Ishikawa (cell line): ENCODE measurements around a stretch of chr7.

- RRBS: no CpG with 5 or more reads among the region's 13 CpGs
Measured at GRCh38 chr7:43869829-43870192, 494 bp upstream of the MRPS24 start.

DNA sequence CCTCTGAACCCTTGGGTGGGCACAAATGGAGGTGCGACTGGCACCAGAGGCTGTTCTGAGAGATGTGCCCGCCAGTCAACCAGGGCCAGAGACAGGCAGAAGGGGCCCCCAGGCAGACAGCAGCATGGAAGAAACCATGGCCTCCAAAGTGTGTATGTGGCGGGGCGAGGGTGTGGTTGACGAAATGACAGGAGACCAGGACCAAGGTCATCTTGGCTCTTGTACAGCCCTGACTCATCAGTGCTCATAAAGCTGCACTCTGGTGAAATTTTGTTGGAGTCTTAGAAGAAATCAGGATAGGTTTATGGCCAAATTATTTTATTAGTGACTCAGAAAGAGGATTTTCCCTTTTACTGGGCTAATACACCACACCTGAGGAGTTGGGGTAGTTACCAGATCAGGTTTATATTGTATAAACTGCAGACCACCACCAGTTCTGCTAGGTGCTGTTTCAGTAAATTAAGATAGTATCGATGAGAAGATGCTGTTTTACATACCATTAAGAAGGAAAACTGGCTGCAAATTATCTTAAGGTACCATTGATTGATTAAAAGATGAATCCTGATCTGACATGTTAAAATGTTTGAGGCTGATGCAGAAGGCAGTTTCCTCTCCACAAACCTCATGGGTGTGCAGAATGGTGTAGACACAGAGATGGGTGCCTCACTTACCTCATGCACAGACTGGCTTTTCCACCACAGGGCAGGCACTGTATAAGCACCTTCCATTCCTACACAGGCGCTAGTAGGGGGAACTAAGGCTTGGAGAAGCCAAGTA lies 4.2 kb upstream of the MRPS24 start:
- RRBS: no CpG with 5 or more reads among the region's 7 CpGs

GRCh38 chr7:43874486-43874685 lies 5.1 kb upstream of the MRPS24 start:
- RRBS: no CpG with 5 or more reads among the region's 1 CpG

DNA sequence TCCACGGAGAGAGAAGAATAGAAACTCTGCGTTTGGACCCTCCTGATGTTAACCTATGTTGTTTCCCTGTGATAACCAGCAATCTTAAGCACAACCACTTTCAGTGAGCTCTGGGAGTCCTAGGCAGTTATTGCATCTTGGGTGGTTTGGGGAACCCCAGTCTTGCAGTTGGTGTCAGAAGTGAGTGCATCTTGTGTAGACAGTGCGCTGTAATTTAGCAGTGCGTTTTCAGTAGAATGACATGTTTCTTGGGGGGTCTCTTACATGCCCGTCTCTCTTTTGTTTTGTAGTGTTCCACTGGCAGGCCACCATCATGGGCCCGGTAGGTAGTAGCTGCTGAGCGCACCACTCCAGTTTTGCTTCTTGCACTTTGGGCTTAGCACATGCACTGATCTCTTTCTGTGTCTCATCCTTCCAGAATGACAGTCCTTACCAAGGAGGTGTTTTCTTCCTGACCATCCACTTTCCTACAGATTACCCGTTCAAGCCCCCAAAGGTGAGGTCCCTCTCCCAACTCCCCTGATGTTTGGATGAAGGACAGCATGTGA lies 16.4 kb downstream of the UBE2D4 start:
- RRBS: no CpG with 5 or more reads among the region's 8 CpGs

GRCh38 chr7:44005917-44006500 lies 8.3 kb downstream of the SPDYE1 start:
- RRBS: no CpG with 5 or more reads among the region's 10 CpGs

GRCh38 chr7:44018674-44019631 lies 21.3 kb downstream of the SPDYE1 start:
- RRBS: 3% methylated on average over 5 of the region's 69 CpGs

DNA sequence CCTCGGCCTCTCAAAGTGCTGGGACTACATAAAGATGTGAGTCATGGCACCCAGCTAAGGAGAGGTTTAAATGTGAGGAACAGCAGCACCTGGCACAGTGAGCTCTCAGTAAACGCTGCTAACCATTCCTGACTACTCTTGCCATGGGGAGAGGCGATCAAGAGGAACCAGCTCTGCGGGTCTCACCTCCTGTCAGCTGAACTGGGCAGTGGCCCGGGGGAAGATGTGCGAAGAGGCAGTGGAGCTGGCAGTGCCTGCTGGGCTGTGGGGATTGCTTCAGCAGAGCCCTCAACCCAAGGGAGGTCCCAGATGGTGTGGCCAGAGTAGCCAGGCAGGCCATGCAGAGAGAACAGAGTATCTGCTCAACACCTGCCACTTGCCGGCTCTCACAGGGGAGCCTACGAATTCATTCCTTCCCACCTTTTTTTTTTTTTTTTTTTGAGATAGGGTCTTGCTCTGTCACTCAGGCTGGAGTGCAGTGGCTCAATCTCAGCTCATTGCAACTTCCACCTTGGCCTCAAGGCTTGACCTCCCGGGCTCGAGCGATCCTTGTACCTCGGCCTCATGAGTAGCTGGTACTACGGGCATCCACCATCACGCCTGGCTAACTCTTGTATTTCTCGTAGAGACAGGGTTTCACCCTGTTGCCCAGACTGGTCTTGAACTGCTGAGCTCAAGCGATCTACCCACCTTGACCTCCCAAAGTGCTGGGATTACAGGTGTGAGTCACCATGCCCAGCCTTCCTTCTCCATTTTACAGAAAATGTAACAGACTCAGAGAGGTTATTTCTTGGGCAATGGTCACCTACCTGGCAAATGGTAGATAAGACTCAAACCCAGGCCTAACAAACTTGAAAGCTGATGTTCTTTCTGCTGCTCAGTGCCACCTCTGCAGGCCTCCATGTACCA lies 6.8 kb downstream of the POLM start:
- RRBS: no CpG with 5 or more reads among the region's 16 CpGs

- RRBS: no CpG with 5 or more reads among the region's 11 CpGs
Measured at GRCh38 chr7:44105166-44105929, 1.2 kb downstream of the AEBP1 start.

GRCh38 chr7:44320659-44321554 lies 4.5 kb downstream of the CAMK2B start:
- RRBS: 90% methylated on average over 2 of the region's 18 CpGs

DNA sequence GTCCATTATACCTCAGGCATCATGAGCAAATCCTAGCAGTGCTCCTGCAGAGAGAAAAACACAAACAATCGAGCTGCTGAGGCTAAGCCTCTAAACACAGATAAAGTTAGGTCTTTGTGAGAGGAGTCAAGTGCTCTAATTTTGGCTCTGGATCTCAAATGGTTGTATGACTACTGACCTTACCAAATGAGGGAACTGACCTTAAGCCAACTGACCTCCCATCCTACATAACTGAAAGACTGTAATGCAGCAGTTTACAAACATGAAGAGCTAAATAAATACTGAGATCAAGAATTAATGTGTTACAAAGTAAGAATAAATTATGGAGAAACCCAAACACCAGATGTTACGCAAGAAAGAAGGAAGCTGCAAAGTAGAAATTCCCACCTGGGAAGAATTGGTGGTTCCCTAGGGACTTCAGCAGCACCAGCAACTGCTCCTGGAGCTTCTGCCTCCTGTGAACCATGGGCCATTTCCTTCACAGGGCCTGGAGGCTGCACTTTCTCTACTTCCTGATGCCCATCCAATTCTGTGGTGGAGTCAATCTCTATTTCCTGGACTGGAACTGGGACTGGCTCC lies 5.8 kb downstream of the NUDCD3 start:
- RRBS: no CpG with 5 or more reads among the region's 2 CpGs

DNA sequence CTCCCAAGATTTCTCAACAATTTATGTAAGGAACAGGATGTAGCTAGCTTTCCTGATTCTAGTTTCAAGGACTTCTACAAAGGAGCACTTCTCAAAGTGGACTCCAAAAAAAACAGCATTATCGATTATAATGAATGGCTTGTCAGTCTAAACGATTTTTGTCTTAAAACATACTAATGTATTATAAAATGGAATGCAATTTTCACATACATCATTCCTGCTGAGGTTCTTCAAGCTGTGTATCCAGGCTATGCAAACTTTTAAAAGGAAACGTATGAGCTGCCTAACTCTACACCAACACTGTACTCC lies 3.5 kb downstream of the NUDCD3 start:
- RRBS: no CpG with 5 or more reads among the region's 3 CpGs

DNA sequence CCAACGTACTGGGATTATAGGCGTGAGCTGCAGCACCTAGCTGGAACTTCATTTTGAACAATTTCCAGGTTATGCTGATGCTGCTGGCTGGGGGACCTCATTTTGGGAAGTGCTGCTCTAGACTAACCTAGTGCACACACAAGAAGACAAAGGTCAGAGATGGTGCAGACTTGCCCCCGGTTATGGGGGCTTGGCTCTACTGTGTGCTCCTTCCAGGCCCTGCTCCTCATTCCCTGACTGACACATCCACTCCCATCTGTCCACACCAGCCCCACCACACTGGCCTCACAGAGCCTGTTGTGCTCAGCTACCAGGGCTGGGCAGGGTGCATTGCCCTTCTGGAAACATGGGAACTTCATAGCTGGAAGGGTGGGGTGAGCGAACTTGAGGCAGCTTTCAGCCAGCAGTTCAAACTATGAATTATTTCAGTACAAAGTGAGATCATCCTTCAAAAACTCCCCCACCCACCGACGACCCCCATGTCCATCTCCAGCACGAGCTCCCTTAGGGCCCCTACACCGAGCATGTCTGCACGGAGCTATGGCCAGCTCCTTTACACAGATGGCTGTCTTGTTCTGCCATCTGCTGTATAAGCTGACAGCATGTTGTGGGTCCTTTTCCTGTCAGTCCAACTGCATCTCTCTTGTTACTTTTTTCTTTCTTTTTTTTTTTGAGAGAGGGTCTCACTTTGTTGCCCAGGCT lies 21.8 kb downstream of the NPC1L1 start:
- RRBS: no CpG with 5 or more reads among the region's 9 CpGs

DNA sequence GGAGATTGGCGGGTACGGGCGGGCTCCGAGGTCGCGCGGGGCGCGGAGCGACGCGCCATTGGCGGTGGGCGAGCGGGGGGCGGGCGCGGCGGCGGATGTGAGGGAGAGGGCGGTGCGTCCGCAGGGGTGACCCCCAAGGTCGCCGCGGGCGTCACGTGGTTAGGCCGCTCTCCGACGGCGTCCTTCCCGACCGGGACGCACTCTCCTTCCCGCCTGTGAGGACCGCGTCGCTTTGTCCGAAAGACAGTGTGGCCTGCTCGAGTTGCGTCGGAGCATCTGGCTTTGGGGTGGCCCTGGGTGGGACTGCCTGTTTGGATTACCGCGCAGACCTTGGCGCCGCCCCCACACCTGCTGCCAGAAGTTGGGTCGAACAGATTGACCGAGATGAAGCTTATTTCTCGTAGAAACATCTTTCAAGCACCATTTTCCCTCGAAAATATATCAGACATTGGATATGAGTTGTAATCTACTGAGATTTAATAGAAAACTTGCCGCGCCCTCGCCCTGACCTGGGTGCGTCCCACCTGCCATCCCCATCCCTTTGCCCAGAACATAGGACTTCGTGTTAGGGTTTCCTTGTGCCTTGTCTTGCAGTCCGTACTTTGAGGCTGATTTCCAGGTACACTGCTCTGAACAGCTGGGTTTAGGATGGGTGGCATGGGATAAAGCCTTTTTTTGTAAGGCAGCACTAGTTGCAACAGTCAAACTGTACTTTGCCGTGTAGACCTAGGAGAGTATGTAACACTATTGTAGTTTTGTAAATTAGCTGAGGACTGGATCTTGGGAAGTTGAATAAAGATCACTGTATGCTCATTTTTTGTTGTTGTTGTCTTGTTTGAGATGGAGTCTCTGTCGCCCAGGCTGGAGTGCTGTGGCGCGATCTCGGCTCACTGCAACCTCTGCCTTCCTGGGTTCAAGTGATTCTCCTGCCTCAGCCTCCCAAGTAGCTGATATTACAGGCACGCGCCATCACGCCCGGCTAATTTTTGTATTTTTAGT lies 758 bp downstream of the OGDH start:
- RRBS: no CpG with 5 or more reads among the region's 66 CpGs

DNA sequence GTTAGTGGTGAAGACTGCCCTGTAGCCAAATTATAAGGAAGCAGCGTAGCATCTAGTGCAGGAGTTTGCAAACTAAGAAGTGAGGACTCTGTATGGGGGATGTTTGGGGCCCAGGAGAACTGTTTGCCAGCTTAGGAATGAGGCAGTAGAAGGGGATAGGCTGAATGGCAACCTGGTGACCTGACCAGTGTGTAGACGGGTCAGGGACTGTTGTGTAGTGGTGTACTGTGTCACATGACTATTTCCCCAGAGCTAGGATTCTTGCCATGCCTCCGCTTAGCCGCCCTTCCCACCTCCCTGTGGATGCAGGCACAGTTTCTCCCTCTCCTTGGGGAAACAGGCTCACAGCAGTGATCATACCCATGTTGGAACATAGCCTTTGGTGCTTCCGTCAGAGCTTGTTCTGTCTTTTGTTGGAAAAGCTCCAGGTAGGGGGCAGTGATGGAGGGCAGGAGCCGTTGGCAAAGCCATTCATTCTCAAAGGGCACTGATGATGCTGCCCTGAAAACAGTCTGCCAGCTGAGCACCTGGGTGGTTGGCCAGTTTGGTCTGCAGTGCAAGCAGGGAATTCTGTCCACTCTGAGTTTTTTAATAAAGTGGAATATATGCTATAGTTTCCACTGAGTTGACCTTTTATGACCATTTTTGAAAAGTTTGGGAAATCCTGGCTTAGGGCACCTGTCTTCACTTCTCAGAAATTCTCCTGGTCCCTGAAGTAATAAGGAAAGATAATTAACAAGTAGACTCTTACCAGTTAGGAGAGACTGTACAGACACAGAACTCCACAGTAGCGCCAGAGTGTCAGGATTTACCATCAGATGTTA lies 44.4 kb downstream of the OGDH start:
- RRBS: no CpG with 5 or more reads among the region's 7 CpGs

DNA sequence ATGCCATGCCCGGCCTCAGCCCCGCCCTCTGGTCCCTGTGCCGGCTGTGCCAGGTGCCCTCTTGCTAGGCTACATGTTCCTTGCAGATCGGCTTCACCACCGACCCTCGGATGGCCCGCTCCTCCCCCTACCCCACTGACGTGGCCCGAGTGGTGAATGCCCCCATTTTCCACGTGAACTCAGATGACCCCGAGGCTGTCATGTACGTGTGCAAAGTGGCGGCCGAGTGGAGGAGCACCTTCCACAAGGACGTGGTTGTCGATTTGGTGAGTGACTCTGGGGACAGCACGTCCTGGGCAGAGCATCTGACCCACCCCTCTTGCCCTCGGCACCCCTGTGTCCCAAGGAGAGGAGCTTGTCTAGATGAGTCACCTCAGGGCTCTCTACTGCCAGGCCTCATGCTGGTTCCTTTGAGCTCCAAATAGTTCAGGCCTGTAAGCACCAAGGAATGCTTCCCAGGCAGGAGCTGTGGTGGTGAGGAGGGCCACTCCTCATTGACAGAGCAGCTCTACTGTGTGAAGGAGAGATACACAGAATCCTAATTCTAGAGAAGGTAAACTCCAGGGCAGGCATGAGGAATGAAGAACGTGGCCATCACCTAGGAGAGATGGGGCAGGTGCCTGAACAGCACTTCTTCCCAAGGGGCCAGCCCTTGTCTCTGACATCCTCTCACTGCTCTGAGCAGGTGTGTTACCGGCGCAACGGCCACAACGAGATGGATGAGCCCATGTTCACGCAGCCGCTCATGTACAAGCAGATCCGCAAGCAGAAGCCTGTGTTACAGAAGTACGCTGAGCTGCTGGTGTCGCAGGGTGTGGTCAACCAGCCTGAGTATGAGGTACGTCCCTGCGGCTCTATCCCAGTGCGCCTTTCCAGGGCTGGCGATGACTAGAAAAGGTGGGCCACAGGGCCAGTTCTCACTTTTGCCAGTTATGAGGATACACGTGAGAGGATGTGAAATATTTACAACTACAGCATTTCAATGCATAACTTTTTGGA lies 54.6 kb upstream of the ZMIZ2 start:
- RRBS: no CpG with 5 or more reads among the region's 33 CpGs

DNA sequence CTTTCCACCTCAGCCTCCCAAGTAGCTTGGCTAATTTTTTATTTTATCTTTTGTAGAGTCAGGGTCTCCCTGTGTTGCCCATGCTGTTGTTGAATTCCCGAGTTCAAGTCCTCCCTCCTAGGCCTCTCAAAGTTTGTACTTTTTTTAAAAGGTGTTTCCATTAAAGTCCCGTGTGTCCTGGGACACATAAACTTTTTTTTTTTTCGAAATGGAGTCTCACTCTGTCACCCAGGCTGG lies 24.3 kb downstream of the PPIA start:
- RRBS: no CpG with 5 or more reads among the region's 3 CpGs

DNA sequence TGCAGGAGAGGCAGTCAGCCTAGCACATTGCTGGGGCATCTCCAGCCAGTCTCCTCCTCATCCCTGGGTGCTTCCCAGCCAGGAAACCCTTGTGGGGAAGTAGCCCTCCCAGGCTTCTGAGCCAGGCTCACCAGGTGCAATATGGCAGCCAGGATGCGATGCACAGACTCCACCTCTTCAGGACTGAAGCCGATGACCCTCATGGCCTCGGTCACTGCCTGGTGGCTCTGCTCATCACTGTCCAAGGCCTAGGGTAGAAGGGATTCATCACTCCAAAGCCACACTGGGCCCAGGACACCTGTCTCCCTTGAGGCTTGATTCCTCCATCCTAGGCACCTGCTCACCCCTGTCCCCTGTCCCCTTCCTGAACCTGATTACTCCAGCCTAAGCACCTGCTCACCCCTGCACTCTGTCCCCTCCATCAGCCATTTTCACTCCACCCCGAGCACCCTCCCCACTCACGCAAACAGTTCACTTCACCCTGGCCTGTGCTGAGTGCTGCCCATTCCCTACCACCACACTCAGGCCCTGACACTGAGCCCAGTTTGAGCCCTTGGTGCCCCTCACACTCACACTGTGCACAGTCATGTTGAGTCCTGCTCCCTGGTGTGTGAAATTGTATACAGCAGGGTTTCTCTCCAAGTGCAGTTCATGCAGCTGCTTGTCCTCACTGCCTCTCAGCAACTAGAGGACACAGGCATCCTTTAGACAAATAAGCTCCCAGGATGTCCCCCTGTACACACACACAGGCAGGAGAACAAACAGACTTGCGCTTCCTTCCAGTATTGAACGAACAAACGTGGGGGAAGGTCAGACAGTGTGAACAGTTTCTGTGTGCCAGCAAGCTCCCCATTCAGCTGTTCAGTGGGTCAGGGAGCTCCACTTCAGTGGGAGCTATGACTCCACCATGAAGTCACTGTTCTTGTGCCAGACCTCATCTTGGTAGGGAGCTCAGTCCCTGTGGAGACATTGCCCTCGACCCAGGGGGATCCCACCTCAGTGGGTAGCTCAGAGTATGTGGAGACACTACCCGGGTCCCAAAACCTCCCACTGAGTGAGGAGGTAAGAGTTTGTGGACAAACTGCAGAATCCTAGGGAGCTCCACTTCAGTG lies 6.9 kb downstream of the MYO1G start:
- RRBS: no CpG with 5 or more reads among the region's 10 CpGs

- RRBS: no CpG with 5 or more reads among the region's 8 CpGs
Measured at GRCh38 chr7:44984943-44985939, 6.4 kb upstream of the MYO1G start.

DNA sequence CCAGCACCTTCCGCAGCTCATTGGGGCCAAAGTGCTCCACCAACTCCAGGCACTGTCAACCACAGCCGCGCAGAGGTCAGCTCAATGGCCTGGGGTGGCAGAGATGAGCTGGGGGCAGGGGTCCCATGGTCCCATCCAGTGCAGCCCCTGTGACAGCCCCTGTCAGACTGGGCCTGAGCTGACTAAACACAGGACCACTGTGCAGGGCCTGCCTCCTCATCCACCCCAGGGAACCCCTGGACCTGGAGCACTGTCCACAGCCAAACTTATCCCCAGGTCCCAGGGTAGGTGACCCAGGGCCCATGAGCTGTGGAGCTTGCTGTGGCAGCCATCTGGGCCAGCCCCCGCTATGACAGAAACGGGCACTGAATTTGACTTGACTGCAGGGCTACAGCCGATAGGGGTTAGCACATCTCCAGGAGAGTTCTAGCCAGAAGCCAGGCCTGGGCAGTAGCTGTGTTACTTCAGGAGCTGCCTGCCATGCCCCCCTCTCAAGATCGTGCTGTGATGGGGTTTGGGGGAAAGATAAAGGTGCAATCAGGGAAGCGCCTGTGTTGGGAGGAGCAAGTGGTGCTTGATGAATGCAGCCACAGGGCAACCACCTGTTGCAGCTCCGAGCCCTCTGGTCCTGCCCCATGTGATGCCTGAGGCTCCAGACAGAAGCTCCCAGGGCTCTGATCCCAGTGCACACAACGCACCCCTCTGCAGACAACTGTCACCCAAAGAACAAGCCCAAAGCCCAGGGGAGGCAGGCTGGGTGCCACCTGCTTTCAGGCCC lies 6.7 kb downstream of the TBRG4 start:
- RRBS: no CpG with 5 or more reads among the region's 10 CpGs

GRCh38 chr7:45701645-45702261 lies 127.6 kb downstream of the ADCY1 start:
- RRBS: no CpG with 5 or more reads among the region's 14 CpGs